Suprapubic skin (tissue), 4 donors: Measurements from ENCODE around the gene NBPF3.

- PRO-cap = bidirectional peak, plus-strand start at chr1:21324718, minus-strand start at chr1:21324513; unidirectional peak, plus-strand start at chr1:21325154
- RAMPAGE, long total RNA, 4 experiments = no peak in any of the 4 experiments
These were observed 34.3 kb upstream of the ECE1 start for GRCh38 chr1:21324373-21325234.

DNA sequence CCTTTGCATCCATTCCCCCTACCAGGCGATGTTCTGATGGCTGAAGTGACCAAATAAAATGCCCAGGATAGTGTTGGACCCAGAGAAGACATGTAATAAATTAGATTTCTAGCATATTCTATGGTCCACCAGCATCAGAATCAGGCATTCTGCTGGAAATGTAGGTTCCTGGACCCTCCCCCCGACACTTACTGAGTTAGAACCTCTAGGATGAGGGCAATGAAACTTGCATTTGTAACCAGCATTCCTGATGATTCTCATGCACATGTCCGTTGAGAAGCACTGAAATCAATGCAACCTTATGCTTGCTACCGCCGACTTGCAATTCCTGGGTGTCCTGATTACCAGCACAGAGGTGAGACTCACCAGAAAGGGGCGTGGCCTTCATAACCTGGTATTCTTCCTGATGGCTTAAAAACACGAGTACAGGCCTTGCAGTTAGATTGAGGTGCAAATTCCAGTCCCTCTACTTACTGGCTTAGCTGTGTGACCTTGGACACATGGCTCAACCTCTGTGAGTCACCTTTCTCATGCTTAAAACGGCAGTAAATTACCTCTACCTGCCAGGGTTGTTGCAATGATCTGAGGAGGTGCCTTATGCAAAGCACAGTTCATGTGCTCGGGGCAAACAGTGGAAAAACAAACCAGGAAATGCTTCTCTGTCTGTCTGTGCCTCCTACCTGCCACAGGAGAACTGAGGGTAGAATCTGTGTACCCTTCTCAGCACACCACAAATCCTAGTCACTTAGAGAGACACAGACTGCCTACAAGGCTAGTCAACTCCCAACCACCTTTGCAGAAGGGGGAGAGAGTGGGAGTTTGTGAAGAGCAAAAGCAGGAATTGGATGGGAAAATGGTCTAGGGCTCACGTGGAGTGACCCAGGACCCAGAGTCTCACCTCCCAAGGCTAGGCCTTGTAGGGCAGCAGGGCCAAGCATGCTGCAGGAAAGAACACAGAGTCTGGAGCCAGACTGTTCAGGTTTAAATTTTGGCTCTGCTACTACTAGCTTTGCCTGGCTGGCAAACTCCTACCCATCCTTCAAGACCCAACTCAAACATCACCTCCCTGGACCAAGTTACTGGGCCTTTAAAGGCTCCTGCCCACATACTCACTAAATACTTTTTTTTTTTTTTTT is 39.1 kb upstream of the ECE1 start:
- PRO-cap = no peak
- RAMPAGE, long total RNA, 4 experiments = no peak in any of the 4 experiments

DNA sequence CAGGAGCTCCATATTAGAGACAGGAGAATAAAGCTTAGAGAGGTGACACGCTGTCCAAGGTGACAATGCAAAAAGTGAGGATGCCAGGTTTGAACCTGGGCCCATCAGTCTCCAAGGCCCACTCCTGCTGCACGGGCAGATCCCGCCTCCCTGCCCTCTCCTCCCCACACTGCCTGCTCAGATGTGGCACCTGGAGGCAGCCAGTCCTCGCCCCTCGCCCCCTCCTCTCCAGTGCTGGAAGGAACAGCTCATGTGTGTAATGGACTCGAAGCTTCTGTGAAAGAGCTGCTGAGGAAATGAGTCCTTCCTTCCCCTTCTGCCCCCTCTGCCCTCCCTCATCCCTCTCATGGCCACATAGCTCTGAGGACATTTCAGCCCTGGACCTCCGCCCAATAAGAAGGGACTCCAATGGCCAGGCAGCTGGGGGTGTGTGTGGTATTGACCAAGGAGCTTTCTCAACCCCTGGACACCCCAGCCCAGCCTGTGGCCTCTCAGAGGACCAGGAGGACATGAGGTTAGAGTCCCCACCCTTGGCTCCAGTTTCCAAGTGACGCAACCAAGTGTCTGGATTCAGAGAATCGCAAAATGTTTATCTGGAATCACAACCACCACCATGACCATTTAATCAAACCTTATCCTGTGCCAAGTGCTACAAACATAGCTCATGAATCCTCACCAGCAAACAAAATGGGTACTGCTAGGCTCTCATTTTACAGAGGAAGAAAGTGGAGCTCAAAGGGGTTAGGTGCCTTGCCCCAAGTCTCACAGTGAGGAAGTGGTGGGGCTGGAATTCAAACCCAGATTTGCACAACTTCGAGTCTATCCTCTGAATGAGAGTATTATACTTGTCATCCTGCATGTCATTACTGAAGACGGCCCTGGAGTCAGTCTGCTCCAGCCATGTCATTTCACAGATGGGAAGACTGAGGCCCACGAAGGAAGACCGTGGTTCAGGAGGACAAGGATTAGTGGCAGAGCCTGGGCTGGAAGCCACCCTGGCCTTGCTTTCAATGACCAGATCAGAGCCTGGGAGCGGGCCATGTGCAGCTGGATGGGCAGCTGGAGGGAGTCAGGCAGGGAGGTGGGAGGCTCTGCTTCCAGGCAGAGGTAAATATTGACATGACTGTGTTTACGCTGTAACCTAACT is 47.8 kb upstream of the ECE1 start:
- PRO-cap = unidirectional peak, minus-strand start at position 233 of the sequence; unidirectional peak, minus-strand start at position 327 of the sequence; bidirectional peak, plus-strand start outside the sequence, minus-strand start at position 1,083 of the sequence
- RAMPAGE, long total RNA, 4 experiments = no peak in any of the 4 experiments

DNA sequence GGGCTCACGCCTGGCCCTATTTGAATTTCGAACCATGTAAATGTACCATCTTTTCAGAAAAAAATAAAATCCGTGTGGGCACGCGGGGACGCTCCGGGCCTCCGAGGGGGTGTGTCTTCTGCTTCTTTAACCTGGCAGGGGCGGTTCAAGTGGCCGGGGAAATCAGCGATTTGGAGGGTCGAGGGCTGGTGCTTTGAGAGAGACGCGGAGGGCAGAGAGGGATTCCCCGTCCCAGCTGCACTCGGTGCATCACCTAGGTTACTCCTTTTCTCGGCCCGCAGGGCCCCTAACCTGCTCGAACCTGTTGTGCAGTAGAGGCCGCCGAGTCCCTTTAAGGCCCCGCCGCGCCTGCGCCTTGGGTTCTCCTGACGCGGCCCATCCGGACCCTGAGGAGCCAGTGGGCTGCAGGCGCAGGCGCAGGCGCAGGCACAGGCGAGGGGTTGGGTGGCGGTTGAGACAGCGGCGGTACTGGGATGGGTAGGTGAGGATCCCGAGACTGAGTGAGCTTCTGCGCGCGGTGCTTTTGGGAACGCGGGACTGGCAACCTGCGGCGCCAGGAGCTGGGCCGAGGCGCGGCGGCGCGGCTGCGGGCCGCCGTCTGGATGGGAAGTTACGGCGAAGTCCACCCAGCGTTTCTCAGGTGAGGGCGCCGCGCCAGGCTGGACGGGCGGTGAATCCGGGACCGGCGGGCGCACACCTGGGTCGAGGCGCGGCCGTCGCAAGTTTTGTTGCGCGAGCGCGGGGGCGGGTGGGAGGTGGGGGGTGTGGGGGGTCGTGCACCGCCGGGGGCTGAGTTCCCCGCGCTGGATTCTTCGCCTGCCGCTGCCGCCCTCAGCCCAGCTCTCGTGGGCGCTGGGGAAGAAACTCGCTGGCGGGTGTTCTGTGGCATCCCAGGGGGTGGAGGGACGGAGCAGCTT is at the start of gene NBPF3:
Gene NBPF3 (plus strand): TSS at position 429 of the 917 bp plus-strand sequence.
- PRO-cap = bidirectional peak, plus-strand start at position 431 of the sequence, minus-strand start at position 333 of the sequence
- RAMPAGE, long total RNA, 4 experiments = start-site peak on the plus strand in 3 of 4 experiments, centred at positions 432 to 433 of the sequence, 7 to 32 reads per replicate

- PRO-cap = no peak
- RAMPAGE, long total RNA, 4 experiments = no peak in any of the 4 experiments
These were observed 518 bp upstream of the ALPL start for GRCh38 chr1:21508476-21509334.

- PRO-cap = no peak
- RAMPAGE, long total RNA, 4 experiments = no peak in any of the 4 experiments
These were observed 38.9 kb downstream of the ALPL start for GRCh38 chr1:21548223-21548510.

DNA sequence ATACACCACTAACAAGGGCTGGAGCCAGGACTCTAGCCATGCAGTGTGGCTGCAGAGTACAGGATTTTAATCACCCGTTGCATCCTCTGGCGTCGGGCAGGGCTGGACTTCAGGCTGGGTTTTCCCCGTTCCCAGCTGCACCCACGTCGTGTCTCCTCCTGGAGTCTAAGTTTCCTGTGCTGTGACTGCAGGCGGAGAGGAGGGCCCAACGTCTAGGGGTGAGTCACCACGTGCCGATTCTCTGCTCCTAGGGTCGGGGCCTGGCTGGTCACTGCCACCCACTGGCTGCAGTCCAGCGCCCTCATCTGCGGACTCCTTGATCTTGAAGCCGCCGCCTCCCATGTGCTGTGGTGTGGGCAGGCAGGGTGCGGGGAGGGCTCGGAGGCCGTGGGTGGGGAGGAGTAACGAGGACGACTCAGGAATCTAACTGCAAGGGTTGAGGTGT is 77.7 kb downstream of the ALPL start:
- PRO-cap = no peak
- RAMPAGE, long total RNA, 4 experiments = no peak in any of the 4 experiments

DNA sequence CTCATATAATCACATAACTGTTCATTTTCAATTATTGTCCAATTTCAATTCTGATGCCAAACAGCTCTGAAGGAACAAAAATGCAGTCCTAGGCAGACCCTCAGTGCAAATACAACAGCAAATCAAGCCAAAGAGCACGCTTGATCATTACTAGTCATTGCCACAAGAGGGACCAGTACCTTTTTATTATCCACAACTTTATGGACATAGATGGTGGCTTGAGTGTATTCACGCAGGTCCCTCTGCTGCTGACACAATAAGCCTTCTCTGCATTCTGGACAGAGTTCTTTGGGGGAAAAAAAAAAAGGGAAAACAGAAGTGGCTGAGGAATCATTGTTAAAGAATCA is 34.1 kb upstream of the RAP1GAP start:
- PRO-cap = no peak
- RAMPAGE, long total RNA, 4 experiments = no peak in any of the 4 experiments

GRCh38 chr1:21723834-21724438 is 54.8 kb upstream of the RAP1GAP start:
- PRO-cap = no peak
- RAMPAGE, long total RNA, 4 experiments = no peak in any of the 4 experiments

- PRO-cap = no peak
- RAMPAGE, long total RNA, 4 experiments = no peak in any of the 4 experiments
These were observed 56.8 kb downstream of the USP48 start for GRCh38 chr1:21725813-21726843.

- PRO-cap = no peak
- RAMPAGE, long total RNA, 4 experiments = no peak in any of the 4 experiments
These were observed 10.6 kb downstream of the LDLRAD2 start for GRCh38 chr1:21822261-21823410.

- PRO-cap = no peak
- RAMPAGE, long total RNA, 4 experiments = no peak in any of the 4 experiments
These were observed 57.6 kb downstream of the LDLRAD2 start for GRCh38 chr1:21869569-21870203.

DNA sequence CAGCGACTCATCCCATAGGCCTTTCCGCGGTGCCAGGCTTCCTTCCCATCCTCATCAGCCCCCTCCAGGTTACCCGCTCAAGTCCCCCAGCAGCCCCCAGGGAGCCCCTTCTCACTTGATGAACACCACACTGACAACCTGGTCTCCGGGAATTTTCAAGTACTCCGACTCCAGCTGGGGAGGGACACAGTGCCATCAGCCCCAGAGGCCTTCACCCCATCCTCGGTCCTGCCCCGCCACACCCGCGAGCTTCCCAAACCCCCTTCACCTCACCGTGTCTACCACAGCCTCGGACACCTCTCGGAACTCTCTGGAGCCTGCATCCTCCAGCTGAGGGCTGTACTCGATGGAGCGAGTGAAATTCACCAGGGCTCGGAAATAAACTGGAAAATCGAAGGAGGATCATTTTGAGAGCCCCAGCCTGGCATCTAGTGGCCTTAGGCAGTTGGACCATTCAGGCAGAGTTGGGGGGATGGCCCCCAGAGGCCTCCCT is 46.8 kb downstream of the HSPG2 start:
- PRO-cap = no peak
- RAMPAGE, long total RNA, 4 experiments = no peak in any of the 4 experiments

GRCh38 chr1:21901440-21901940 is 35.6 kb downstream of the HSPG2 start:
- PRO-cap = no peak
- RAMPAGE, long total RNA, 4 experiments = no peak in any of the 4 experiments

- PRO-cap = no peak
- RAMPAGE, long total RNA, 4 experiments = no peak in any of the 4 experiments
These were observed 30.7 kb downstream of the HSPG2 start for GRCh38 chr1:21905877-21907274.

DNA sequence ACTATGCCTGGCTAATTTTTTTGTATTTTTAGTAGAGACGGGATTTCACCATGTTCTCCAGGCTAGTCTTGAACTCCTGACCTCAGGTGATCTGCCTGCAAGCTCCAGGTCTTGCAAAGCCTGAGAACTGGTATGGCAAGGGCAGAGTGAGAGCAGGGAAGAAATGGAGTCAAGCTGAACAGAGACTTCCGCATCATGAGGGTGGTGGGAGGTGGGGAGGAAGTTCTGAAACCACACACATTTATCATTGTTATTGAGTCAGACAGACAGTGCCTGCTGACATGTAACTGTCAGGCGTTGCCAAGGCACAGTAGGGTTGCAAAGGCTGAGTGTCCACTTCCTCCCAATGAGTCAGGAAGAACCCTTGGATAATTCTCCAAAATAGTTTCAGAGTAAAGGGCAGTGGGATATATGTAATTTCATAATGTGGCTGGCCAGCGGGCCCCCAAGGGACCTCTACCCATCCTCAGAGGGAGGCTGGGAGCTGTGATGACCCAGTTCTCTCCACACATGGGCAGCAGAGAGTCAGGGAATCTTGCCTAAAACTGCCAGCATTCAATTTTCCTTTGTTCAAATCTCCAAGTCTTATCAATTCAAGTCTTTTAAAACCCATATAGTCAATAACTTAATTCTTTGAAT is 17.6 kb downstream of the CELA3A start:
- PRO-cap = no peak
- RAMPAGE, long total RNA, 4 experiments = no peak in any of the 4 experiments

GRCh38 chr1:22074564-22074925 is 22.0 kb downstream of the CDC42 start:
- PRO-cap = no peak
- RAMPAGE, long total RNA, 4 experiments = start-site peak on the plus strand in 1 of 4 experiments, at chr1:22074676-22074813 at its widest, 21 reads per replicate

- PRO-cap = no peak
- RAMPAGE, long total RNA, 4 experiments = start-site peak on the plus strand in 1 of 4 experiments, at chr1:22076671-22077035 at its widest, 21 to 22 reads per replicate
These were observed 24.2 kb downstream of the CDC42 start for GRCh38 chr1:22076610-22077259.

DNA sequence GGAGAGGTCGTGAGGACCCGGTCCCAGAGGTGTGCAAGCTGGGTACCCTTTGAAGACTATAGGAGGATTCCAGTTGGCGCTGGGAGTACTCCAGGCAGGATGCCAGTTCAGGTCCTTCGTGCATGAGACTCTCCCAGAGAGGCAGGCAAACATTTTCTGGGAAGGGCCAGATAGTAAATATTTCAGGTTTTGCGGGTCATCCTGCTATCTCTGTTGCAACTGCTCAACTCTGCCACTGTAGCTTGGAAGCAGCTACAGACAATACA is 116.9 kb upstream of the WNT4 start:
- PRO-cap = no peak
- RAMPAGE, long total RNA, 4 experiments = no peak in any of the 4 experiments

- PRO-cap = no peak
- RAMPAGE, long total RNA, 4 experiments = no peak in any of the 4 experiments
These were observed 109.6 kb upstream of the ZBTB40 start for GRCh38 chr1:22341925-22342611.